Keratinocyte (primary cell): ENCODE measurements around the gene RPS6KL1.

DNA sequence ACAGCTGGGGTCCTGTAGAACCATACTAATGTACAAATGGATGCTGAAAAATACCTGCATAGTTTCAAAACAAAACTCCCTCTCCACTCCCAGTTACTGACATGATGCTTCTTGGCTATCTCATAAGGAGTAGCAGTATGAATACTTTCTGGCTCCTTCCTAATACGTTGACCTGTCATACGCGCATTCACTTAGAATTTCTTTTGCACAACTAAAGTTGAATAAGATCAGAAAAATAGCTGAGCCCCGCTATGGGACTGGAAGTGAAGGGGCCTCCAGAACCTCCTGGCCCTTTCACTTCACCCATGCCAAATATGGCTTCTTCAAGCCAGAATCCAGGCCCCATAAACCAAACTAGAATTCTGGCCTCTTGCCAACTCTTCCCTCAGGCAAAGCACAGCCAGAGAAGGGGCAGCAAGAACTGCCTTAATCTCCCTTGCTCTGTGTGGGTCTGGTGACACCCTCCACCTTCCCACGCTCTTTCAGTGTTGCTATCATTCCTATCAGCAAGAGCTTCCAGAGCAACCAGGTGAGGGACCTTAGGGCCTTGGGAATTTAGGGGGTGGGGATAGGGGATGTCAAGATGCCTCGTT is 3.0 kb upstream of the PNMA1 start:
CAGE:
- cytosol, long polyA minus RNA: no peak
- cytosol, long polyA plus RNA: no peak
- long polyA plus RNA: no peak
- nucleus, long polyA minus RNA: no peak
- nucleus, long polyA plus RNA: no peak

DNA sequence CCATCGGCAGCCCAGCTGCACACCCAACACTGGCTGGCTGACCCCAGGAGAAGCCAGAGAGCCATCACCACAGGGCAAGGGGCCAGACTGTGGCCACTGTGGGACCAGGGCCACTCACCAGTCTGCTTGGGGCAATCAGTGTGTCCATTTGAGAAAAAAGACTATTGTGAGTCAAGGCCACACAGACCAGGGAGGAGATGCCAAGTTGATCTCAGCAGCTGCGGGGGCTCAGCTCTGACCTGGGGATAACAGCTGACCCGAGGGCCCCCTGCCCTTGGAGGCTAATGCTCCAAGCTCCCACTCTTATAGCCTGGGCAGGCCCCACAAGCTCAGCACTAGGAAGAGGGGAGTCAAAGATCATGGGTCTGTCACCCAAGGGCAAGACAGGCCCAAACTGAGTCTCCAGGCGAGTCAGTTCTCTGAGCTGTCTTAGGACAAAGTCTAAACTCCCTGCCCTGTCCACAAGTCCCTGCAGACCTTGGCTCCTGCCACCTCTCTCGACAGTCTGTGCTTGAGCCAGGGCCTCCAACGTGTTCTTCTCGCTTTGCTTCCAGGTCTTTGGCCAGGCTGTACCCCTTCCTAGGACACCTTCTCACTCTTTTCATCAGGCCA is 15.8 kb downstream of the MIDEAS start:
CAGE:
- cytosol, long polyA minus RNA: no peak
- cytosol, long polyA plus RNA: no peak
- long polyA plus RNA: no peak
- nucleus, long polyA minus RNA: no peak
- nucleus, long polyA plus RNA: no peak

GRCh38 chr14:73752203-73752980 is 7.7 kb downstream of the MIDEAS start:
CAGE:
- cytosol, long polyA minus RNA: no peak
- cytosol, long polyA plus RNA: no peak
- long polyA plus RNA: no peak
- nucleus, long polyA minus RNA: no peak
- nucleus, long polyA plus RNA: no peak

DNA sequence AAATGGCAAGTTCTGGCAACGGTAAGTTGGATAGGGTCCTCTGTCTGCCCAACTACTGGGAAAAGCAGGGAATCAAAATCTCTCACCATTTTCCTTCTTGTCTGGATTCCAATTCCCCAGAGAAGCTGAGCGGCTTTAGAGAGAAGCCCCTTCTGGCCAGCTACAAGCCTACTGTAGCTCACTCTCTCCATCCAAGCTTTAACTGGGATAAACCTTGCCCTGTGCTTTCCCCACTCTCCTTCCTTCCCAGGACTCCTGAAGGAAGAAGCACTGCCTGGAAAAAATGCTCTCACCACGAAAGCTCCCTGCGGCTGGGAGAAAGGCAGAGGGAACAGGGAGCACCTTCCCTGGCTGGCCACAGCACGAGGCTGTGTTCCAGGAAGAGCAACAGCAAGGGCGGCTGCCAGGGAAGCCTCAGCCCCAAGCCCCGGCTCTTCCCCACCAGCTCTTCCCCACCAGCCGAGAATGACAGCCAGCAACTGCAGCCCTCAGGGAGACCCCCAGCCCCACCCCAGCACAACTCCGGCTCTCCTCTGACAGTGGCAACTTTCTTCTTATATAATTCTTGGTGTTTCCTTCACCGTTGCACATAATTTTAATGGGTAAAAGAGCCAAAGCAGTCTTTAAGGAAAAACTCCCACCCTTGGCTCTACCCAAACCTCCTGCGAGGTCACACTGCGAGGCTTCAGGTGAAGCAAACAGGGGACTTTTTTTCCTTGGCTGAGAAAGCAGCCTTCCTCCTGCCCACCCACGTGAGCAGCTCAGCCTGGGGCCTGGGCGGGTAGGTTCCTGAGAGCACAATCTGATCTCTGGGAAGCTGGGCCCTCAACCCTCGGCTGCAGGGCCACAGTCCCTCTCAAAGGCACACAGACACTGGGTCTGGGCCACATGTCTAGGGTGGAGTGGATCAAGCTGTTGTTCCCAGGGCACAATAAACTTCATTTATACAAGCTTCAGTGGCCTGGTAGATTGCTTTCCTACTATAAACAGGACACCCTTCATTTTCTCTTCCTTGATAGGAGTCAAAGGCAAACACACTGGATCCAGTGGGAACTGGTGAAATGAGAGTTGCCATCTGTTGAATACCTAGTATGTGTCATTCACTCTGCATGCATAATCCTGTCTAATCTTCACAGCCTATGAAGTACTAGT is 4.9 kb downstream of the MIDEAS start:
CAGE:
- cytosol, long polyA minus RNA: no peak
- cytosol, long polyA plus RNA: no peak
- long polyA plus RNA: no peak
- nucleus, long polyA minus RNA: no peak
- nucleus, long polyA plus RNA: no peak

DNA sequence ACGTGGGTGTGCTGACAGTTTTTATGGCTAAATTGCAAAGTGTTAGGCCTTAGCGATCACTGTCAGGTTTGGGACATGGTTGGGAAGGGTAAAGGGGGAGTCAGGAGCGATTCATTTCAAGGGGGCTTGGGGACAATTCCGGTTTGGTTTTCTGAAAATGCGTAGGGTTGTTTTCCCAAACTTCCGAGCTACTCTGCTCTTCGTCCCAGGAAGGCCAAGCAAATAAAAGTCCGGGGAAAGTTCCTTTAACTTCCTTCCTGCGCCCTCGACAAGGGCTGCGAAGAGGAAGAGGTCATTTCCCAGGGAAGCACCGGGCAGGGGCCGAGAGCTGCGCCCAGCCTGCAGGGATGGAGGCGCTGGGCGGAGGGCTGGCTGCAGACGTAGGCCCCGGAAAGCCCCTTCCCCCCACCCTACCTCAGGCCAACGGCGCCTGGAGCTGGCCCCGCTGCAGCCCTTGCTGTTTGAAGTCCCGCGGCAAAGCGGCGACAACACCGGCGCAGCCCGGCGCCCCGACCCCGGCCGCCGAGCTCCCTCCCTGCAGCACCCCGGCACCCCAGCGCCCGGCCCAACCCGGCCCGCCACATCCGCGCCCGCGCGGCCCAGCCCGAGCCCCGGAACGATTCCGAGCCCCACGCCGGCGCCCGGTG is 26.4 kb upstream of the MIDEAS start:
CAGE:
- cytosol, long polyA minus RNA: no peak
- cytosol, long polyA plus RNA: no peak
- long polyA plus RNA: no peak
- nucleus, long polyA minus RNA: no peak
- nucleus, long polyA plus RNA: no peak

DNA sequence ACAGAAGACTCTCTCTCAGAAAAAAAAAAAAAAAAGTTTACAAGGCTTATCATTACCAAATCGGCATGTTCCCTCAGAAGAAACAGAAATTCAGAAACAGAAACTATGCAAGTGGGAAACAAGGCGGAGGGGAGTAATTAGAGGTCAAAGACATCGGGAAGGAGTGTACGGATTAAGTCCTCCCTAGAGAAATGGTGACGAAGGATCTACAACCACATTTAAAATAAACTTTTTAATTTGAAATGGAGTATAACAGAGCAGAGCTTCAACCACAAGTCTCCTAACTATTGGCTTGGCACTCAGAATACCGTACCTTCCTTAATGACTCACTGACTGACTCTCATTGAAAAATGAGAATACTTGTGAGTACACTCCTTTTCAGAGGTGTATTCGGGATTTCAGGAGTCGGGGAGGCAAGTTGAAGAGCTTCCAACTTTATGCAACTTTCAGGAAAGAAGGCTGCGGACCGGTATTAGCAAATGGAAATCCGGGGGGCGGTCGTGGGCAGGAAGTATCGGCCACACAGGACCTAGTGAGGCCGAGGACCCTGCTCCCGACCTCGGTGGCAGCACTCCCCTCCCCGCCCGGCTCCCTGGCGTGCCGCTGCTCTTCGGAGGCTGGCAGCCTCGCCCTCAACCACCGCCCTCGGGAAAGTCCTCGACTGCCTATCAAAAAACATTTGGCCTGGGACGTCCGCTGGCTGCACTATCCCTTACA is 769 bp downstream of the ENTPD5 start:
CAGE:
- cytosol, long polyA minus RNA: no peak
- cytosol, long polyA plus RNA: no peak
- long polyA plus RNA: no peak
- nucleus, long polyA minus RNA: no peak
- nucleus, long polyA plus RNA: no peak

CAGE:
- cytosol, long polyA minus RNA: no peak
- cytosol, long polyA plus RNA: no peak
- long polyA plus RNA: no peak
- nucleus, long polyA minus RNA: no peak
- nucleus, long polyA plus RNA: no peak
Measured at GRCh38 chr14:74265355-74265729, 26.1 kb downstream of the VSX2 start.

GRCh38 chr14:74503097-74503814 is 9.7 kb downstream of the ISCA2 start:
CAGE:
- cytosol, long polyA minus RNA: no peak
- cytosol, long polyA plus RNA: no peak
- long polyA plus RNA: no peak
- nucleus, long polyA minus RNA: no peak
- nucleus, long polyA plus RNA: no peak

CAGE:
- cytosol, long polyA minus RNA: no peak
- cytosol, long polyA plus RNA: no peak
- long polyA plus RNA: no peak
- nucleus, long polyA minus RNA: no peak
- nucleus, long polyA plus RNA: no peak
Measured at GRCh38 chr14:74611324-74611666, 742 bp downstream of the LTBP2 start.

CAGE:
- cytosol, long polyA minus RNA: start-site peak on the minus strand at chr14:74616602-74616662, 200 reads
- cytosol, long polyA plus RNA: no peak
- long polyA plus RNA: start-site peak on the minus strand at chr14:74616518-74616679, 90 and 84 reads in 2 replicates
- nucleus, long polyA minus RNA: start-site peak on the minus strand at chr14:74616618-74616653, 261 reads
- nucleus, long polyA plus RNA: start-site peak on the minus strand at chr14:74616614-74616634, 77 and 45 reads in 2 replicates
Measured at GRCh38 chr14:74616483-74617355, 4.7 kb upstream of the LTBP2 start.

GRCh38 chr14:74652712-74653484 is 40.9 kb upstream of the LTBP2 start:
CAGE:
- cytosol, long polyA minus RNA: no peak
- cytosol, long polyA plus RNA: no peak
- long polyA plus RNA: no peak
- nucleus, long polyA minus RNA: no peak
- nucleus, long polyA plus RNA: no peak

CAGE:
- cytosol, long polyA minus RNA: no peak
- cytosol, long polyA plus RNA: no peak
- long polyA plus RNA: no peak
- nucleus, long polyA minus RNA: start-site peak on the minus strand at chr14:74797893-74797949, 13 reads
- nucleus, long polyA plus RNA: no peak
Measured at GRCh38 chr14:74797413-74798170, 34.5 kb downstream of the YLPM1 start.

GRCh38 chr14:74882076-74882941 is 593 bp downstream of the DLST start:
CAGE:
- cytosol, long polyA minus RNA: no peak
- cytosol, long polyA plus RNA: no peak
- long polyA plus RNA: no peak
- nucleus, long polyA minus RNA: no peak
- nucleus, long polyA plus RNA: no peak

GRCh38 chr14:74905284-74906148 is 17.5 kb downstream of the RPS6KL1 start:
CAGE:
- cytosol, long polyA minus RNA: no peak
- cytosol, long polyA plus RNA: no peak
- long polyA plus RNA: no peak
- nucleus, long polyA minus RNA: no peak
- nucleus, long polyA plus RNA: no peak

DNA sequence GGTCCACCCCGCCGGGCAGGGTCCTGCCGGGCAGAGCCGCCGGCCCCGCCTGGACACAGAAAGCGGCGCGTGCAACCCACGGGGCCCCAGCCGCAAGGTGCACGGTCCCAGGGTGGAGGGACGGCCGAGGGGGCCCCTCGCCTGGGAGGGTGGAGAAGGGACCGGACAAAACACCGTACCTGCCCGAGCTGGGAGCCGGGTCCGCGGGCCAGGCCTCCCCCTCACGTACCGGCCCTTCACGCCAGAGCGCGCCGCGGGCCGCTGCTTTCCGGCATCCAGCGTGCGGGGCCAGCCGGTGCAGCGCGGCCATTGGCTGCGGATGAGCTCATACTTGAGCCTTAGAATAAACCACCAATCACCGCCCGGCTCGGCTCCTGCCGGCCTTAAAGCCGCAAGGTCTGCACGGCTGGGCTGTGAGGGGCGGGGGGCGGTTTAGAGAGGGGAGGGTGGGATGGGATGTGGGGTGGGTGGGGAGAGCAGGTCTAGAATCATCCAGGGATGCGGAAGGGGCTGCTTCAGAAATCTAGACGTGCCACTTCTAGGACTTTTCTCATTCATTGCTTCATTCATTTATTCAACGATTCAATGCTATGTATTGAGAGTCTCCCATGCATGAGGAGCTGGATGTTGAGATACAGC is at the start of gene RPS6KL1:
RPS6KL1 (minus strand) TSS at position 260 of the 639 bp plus-strand sequence.
CAGE:
- cytosol, long polyA minus RNA: no peak
- cytosol, long polyA plus RNA: no peak
- long polyA plus RNA: no peak
- nucleus, long polyA minus RNA: no peak
- nucleus, long polyA plus RNA: no peak

CAGE:
- cytosol, long polyA minus RNA: no peak
- cytosol, long polyA plus RNA: no peak
- long polyA plus RNA: no peak
- nucleus, long polyA minus RNA: no peak
- nucleus, long polyA plus RNA: no peak
Measured at GRCh38 chr14:74934695-74935244, 11.7 kb upstream of the RPS6KL1 start.

DNA sequence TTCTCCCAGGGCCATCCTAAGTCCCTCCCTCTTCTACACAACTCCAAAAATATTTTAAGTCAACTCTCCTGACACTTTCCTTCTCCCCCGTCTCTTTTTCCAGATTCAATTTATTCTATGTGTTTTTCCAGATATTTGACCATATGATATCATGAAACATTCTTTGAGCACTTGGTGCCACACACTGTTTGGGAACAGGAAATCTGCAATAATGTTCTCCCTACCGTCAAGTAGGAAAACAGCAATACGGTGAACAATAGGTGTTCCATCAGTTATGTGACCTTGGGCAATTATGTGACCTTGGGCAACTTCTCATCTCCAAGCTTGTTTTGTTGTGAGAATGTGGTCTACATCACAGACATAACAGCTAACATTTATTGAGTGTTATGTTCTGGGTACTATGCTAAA is 981 bp upstream of the NEK9 start:
CAGE:
- cytosol, long polyA minus RNA: no peak
- cytosol, long polyA plus RNA: no peak
- long polyA plus RNA: no peak
- nucleus, long polyA minus RNA: no peak
- nucleus, long polyA plus RNA: no peak

GRCh38 chr14:75200368-75200875 is 24.0 kb upstream of the TMED10 start:
CAGE:
- cytosol, long polyA minus RNA: no peak
- cytosol, long polyA plus RNA: no peak
- long polyA plus RNA: no peak
- nucleus, long polyA minus RNA: no peak
- nucleus, long polyA plus RNA: no peak

DNA sequence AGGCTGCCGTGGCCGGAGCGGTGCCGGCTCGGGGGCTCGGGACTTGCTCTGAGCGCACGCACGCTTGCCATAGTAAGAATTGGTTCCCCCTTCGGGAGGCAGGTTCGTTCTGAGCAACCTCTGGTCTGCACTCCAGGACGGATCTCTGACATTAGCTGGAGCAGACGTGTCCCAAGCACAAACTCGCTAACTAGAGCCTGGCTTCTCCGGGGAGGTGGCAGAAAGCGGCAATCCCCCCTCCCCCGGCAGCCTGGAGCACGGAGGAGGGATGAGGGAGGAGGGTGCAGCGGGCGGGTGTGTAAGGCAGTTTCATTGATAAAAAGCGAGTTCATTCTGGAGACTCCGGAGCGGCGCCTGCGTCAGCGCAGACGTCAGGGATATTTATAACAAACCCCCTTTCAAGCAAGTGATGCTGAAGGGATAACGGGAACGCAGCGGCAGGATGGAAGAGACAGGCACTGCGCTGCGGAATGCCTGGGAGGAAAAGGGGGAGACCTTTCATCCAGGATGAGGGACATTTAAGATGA is 670 bp downstream of the FOS start:
CAGE:
- cytosol, long polyA minus RNA: no peak
- cytosol, long polyA plus RNA: no peak
- long polyA plus RNA: no peak
- nucleus, long polyA minus RNA: no peak
- nucleus, long polyA plus RNA: no peak

DNA sequence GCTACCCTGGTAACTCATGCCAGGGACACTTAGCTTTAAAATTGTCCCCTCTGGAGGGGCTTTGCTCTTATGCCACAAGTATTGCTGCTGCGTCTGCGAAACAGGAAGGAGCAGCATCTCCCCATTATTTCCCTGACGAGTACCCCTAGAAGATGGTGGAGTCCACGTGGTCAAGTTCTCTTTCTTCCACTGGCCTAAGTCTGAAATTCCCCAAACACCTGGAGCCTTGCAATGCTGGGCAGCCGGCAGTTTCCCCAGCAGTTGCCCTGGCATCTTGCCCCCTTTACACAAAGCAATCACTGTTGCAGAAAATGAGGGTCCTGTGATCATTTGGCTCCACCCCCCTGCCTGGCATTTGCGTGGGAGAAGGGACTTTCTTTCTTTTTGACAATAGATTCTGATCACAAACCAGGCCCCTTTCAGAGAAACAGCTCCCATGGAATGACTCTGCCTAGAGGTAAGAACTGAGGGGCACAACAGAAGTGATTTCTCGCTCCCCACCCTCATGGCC is 56.9 kb downstream of the FOS start:
CAGE:
- cytosol, long polyA minus RNA: no peak
- cytosol, long polyA plus RNA: no peak
- long polyA plus RNA: no peak
- nucleus, long polyA minus RNA: no peak
- nucleus, long polyA plus RNA: no peak